Right cardiac atrium (tissue), 1 donor: ENCODE measurements around a stretch of chr3.

DNA sequence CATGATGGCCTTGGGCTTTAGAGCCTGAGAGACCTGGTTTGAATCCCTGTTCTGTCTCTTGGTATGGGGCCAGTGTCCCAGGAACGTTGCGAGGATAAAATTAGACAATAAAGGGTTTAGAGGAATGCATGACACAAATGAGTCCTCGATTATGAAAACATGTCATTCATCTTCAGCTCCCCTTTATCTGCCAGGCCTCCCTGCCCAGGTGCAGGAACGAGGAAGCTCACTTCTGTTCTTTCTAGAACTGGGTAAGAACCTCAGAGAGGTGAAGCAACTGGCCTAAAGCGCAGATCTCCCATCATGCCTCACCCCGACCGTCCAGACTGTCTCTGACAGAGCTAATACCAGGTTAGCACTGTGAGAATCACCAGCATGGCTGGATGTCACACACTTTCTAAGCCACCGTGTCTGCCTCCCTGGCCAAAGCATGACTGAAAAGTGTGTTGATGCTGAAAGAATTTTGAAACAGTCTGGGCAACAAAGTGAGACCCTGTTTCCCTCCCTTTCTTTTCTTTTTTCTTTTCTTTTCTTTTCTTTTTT is 1.5 kb upstream of the ITIH1 start:
- PRO-cap: no peak

GRCh38 chr3:52809434-52810526 is 15.2 kb downstream of the ITIH3 start:
- PRO-cap: no peak

DNA sequence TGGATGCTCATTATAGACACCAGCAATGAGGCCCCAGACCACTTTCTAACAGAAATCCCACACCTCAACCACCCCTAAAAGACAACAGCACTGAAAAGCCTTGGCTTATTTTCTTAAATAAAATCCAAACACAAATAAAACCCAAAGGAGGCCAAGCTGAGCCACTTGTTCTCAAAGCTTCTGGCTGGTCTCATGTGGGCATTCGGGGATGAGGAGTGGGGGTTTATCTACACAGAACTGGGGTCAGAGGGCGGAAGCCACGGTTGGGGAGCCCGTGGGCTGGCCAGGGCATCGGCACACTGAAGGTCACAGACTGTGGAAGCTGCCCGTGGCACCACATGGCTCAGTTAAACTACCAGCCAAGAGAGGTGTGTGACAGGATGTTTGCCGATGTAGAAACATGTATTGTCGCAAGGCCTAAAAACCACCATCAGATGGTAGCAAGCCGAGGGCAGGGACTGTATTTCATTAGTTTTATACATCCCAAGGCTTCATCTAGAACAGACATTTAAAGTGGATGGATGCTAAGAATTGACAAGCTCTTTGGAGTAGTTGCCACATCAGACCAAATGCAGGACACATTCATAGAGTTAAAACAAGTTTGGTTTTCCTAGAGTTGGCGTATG is 9.4 kb upstream of the MUSTN1 start:
- PRO-cap: no peak

DNA sequence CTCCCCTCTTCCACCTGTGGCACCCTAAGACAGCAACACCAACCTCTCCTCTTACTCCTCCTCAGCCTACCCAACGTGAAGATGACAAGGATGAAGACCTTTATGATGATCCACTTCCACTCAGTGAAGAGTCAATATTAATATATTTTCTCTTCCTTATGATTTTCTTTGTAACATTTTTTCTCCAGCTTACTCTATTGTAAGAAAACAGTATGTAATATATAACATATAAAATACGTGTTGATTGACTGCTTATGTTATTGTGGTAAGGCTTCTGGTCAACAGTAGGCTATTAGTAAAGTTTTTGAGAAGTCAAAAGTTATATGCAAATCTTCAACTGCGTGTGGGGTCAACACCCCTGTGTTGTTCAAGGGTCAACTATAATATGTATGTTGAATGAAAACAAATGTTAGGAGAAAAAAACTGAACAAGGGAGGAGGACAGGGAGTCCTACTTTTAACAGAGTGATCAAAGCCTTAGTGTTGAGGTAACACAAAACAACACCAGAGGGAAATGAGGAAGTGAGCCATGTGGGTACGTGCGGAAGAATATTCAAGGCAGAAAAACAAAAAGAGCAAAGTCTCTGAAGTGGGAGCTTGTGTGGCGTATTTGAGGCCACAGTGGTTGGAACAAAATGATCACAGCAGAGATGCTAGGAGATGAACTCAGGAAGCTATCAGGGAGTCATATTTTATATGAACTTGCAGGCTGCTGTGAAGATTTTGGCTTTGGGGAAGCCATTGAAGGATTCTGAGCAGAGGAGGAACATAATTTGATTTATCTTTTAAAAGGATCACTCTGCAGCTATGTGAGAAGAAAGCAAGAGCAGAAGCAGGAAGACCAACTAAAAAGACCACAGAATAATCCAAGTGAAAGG is 62.5 kb downstream of the SFMBT1 start:
- PRO-cap: no peak

GRCh38 chr3:53102698-53103000 is 27.6 kb downstream of the RFT1 start:
- PRO-cap: no peak

GRCh38 chr3:53182627-53184014 is 22.1 kb downstream of the PRKCD start:
- PRO-cap: no peak

DNA sequence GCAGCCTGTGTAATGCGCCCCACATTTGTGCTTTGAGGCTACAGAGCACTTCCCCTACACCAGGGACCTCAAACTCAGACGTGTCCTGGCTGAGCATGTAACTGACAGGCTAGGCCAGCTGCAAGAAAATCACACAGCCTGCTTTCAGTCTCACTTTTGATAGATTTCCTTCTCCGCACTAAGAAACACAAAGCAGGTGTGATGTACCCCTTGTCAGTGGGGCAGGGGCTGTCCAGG is 29.7 kb downstream of the PRKCD start:
- PRO-cap: no peak

GRCh38 chr3:53191927-53192608 is 31.1 kb downstream of the PRKCD start:
- PRO-cap: no peak

DNA sequence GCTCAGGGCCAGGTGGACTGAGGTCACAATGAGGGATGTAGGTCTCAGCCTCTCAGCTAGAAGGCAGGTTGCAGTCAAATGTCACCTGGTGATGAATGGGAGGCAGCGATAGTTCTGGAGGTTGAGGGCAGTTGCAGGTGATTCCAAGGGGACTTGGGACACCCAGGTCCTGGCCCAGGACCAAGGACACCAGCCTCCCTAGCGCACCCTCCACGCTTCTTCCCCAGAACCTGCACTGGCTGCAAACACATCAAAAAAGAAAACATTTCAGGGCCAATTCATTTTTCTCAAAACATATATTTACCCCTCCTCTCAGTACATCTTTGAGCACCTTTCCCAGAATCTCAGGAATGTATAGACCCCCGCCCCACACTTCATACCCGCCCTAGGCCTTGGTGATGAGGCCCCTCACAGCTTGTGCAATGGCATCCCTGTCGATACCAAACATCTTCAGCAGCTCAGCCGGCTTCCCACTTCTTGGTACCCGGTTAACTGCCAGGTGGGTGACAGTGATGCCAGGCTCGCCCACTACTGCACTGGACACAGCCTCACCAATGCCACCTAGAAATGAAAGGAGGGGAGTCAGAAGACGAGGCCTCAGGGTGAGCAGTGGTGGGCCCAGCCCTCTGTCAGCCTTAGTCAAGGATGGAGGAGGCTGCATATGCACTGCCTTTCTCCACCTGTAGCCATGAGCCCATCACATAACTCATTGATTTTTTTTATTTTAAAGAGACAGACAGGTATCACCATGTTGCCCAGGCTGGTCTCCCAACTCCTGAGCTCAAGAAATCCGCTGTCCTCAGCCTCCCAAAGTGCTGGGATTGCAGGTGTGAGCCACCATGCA is 30.2 kb downstream of the TKT start:
- PRO-cap: no peak

DNA sequence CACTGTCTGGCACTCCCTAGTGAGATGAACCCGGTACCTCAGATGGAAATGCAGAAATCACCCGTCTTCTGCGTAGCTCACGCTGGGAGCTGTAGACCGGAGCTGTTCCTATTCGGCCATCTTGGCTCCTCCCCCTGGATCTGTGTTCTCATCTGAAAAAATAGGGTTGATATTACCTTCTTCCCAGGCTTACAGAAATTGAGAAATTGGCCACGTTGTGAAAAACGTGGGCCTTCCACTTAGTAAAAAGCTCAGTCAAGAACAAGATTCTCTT is 23.8 kb upstream of the DCP1A start:
- PRO-cap: no peak

DNA sequence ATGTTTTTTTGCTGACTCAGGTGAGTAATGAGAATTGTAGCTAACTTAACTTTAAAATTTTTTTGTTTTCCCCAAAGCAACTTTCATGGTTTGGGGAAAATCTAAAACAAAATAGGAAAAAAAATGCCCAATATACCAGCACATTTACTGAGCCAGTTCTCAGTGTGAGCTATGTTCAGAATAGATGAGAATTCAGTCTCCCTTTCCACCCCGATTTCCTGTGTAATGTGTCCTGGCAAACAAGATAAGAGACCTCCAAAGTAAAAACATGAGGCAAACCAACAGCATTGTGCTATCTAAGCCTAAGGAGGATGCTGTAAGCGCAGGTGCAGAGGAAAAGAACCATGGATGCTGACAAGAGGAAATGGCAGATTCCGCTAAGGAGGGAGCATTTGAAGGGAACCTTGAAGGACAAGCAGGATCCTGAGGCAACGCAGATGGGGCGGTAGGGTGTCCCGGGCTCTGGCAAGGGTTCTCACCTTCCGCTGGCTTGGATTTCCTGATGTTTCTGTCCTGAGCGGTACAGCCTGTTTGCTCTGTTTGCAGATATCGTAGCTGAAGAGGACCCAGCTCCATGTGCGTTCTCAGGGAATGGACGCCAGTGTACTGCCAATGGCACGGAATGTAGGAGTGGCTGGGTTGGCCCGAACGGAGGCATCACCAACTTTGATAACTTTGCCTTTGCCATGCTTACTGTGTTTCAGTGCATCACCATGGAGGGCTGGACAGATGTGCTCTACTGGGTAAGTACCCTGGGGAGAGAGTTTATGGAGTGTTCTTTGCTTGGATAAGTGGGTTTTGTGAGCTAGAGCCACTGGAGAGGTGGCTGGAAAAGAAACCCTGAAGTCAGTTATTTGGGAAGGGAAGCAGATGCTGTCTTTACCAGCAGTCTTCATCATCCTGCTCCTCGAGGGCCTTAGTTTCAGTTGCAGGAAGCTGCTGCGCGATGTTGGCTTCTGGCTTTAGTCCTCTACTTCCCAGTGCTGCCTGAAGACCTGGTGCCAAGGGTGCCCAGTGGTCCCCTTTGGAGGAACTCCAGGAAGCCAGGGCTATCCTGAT is 171.7 kb downstream of the CACNA1D start:
- PRO-cap: no peak

DNA sequence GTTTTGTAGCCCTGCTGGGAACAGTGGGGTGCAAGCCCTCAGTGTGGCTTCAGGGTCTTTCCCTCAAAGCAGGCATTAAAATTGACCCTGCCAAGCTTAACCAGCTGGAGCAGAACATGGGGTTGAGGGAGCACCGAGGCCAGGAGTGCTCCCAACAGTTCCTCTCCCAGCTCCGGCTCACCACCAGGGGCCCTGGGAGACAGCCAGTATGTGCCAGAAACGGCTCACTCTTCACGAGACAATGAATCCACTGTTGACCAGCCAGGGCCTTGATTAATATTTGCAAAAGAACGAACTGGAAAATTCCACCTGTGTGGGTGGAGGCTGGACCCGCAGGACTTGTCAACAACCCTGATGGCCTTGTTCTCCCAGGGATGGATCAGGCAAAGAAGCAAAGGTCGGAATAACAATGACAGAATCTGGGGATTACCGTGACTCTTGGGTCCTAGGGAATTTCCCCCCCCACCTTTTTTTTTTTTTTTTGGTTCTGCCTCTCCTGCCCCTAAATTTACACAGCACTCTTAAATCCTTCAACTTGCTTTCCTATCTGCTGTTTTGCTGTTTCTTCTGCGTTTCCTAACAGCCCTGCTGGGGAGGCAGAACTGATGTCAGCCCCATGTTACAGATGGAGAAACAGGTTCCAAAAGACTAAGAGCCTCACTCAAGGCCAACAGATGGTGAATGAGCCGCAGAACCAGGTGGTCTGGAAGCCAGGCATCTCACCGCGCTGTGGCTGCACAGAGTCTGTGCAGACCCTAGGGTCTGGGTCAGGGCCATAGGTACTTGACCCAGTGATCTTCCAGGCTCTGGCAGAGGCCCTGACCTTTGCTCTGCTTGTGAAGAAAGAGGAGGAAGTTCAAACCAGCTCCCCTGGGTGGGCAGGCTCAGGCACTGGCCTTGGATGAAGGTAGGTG is 3.2 kb downstream of the CHDH start:
- PRO-cap: no peak

GRCh38 chr3:54121643-54122524 is 468 bp upstream of the CACNA2D3 start:
- PRO-cap: bidirectional peak, plus-strand start at chr3:54122229, minus-strand start at chr3:54121987; bidirectional peak, plus-strand start at chr3:54122588, minus-strand start at chr3:54122379

DNA sequence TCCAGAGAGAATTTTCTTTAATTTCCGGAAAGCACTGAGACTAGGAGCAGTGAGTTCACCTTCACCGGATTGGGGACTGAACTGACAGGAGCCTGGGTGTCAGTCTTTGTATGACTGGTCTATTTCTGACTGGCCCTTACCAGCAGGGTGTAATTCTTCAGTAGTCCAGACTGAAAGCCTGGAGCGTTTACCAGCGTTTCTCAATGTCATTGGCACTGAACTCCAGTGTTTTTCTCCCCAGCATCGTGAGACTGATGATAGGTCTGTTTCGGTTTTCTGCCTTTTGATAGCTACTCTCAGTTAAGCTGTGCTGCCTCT is 103.5 kb downstream of the CACNA2D3 start:
- PRO-cap: no peak

- PRO-cap: no peak
Measured at GRCh38 chr3:54625941-54626569, 301.8 kb downstream of the LRTM1 start.

DNA sequence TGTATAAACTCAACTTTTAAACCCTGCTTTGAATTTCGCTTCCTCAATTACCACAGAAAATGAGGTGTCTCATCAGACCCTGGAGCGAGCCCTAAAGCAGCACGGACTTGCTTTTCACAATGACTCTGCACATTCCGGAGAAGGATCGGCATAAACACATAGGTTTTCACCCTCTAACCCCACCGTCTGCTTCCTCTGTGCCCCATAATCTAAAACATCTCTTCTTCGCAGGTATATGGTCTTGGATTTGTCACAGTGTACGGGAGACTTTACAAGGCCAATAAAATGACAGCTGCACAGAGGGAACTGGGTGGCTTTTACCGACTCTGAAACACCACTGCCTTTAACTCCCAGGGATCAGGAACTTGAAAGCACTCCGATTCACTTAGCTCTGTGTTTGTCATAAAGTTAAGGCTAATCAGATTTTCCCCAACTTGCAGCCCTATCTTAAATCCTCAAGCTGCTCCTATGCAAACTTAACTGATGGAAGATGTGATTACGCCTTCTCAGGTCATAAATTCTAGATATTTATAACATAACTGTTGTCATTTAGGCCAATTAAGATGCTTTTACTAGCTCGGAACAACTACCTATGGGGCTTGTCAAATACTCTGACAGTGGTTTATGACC is 133.4 kb upstream of the WNT5A start:
- PRO-cap: no peak

DNA sequence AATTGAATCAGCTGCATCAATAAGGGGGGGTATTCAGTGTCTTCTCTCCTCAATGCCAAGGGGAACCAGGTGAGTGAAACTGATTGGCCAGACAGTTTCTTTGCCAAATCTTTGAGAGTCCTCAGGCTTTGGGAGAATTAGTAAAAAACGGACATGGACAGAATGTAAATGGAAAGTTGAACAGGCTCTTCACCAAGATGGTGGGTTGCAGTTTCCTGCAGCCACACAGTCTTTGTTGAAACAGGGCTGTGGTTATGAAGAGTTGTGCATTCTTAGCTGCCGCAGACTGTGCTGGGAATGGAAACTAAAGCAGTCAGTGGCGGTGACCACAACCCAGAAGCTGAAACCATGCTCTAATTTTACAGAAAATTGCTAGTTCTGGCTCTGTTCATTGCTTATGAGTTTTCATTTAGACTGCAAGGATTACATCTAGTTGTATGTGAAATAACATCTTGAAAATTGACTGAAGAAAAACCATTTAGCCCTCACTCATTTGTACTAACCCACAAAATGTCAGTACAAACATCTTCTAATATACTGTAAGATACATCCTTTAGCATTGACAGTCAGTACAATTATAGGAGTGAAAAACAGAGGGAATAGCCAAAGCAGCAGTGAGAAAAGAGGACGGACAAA is 42.2 kb upstream of the TASOR start:
- PRO-cap: no peak

DNA sequence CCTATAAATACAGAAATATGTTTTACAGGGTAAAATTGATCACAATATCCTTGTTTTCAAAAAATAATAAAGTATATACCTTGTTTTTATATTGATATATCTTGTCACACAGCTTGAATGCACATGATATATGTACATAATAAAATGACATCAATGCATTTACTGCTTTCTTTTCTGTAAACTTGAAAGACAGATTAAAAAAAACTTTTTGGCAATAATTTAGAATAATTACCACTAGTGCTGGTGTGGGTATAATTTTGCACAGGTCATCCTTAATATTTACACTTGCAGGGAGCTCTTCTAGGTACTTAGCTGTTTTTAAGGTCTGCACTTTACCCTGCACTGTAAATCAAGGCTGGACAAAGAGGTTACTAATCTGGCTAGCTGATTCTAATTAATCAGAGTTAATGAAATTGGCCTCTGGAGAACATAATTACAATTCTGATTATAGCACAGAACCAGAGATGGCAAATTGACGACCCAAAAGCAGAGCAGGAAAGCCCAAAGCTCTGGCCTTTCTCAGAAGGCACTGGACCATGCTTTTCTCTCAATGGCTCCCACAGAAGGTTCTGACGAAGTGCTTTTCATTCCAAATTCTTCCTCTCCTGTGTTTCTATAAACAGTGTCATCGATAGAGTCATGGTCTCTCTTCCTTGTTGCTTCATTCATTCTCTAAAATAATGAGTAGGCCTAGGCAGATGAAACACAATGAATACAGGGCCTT is 44.8 kb upstream of the TASOR start:
- PRO-cap: no peak

DNA sequence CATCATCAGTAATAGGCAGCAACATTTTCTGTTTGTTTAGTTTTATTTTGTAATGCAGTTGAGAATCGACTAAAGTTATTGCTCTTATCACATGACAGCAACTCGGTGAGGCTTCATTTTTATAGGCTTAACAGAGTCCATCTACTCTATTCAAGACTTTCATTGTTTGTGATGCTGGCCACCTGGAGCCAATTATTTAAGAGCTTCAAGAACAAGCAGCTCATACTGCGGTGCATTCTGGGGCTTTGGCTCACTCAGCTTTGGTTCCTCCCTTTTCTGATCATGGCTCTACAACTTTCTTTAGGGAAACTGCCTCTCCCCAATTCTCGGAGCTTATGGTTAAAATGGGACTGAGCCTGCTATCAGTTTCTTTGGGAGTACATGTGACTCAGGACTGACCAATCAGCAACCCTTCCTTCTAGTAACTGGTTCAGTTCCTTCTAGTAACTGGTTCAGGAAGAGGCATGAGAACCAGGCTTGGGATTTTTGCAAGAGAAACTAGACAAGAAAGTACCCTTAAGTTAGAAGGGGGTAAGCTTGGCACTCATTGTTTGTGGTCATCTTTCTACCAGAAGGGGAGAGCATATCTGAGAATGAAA is 23.9 kb upstream of the ARHGEF3 start:
- PRO-cap: no peak

DNA sequence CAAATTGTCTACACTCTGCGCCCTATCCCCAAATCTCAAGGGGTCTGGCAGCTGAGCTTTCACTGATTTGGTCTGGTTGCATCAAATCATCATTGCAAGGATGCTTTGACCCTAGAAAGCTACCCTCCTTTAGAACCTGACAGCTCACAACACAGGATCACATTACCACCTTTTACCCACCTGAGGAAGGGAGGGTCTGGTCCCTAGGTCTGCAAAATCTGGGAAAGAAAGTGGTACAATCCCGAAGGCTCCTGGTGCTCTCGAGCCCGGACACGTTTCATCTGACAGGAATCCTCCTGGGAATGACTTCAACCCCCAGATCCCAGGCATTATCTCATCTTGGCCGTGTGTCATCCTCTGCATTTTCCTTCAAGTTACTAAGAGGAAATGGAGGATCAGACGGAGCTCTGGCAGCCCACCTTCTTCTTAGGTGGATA is 37.9 kb upstream of the ARHGEF3 start:
- PRO-cap: no peak